Measurements from ENCODE around the genes RAB33A, CCDC160, CT45A6, CT45A2, MMGT1 and SLC9A6.

GRCh38 chrX:129795082-129795530 lies 15.4 kb downstream of the SASH3 start:
- PRO-cap: no peak

DNA sequence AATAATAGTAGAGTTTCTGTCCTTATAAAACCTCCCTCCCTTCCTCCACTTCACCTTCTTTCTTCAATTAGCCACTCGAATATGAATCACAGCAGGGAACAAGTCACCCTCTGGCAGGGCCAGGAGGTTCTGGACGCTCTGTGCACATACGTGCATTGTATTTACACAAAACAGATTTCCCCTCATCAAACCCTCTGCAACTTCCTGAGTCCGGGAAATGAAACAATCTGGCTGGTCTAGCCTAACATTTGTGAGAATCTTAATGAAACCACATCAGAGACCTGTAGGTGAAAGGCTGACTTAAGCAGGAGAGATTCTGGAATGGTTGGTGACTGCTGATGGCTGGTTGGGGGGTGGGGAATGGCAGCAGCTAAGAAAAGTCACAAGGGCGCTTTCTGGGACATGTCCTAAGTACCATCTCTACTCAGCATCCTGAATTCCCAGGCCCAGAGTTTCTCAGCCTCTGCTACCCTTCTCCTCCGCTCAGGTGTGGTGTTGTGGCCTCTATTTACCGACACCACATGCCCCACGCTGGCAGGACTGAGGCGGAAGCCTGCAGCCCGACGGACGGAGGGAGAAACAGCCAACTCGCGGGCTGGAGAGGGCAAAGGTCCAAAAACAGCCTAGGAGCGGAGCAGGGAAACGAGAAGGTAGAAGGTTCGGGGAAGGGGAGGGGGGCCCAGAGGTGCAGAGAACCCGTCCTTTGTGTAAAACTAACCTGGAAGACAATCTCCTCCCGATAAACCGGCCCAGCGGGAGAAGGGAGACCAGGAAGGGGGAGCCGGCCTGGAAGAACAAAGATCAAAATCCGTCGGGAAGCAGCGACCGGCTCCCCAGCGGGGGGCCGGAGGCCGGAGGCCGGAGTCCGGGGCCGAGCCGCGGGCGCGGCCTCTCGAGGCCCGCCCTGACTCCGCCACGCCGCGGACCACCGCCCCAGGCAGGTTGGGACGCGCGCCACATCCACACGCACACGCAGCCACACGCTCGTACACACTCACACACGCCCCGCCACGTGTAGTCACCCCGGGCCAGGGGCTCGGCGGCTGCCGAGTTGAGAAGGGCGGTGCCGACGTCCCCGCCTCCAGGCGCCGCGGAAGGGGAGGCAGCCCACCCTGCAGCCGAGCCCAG lies 781 bp downstream of the ZDHHC9 start:
- PRO-cap: bidirectional peak, plus-strand start at position 537 of the sequence, minus-strand start outside the sequence

GRCh38 chrX:130014909-130015759 lies 32.7 kb downstream of the BCORL1 start:
- PRO-cap: no peak

- PRO-cap: no peak
Measured at GRCh38 chrX:130171574-130172098, at the start of gene RAB33A. TSS of gene RAB33A (plus strand) at chrX:130171962.

DNA sequence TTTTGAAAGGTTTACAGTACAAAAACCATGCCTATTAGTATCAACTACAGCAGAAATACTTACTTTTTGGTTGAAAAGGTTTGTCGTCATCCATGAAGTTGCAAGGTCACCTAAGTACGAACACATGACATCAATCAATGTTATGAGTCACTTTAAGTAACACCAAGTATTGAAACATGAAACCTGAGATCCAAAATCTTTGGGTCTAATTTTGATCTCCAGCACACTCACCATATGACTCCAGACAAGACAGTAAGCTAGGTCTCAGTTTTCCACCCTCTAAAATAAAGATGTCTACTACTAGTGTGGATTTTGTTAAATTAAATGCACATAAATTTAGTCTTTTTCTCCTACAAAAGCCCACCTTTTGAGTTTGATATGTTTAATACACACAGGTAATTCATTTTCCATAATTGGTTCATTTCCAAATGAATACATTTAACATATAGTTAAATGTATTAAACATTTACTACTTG lies 8.3 kb downstream of the ZNF280C start:
- PRO-cap: no peak

DNA sequence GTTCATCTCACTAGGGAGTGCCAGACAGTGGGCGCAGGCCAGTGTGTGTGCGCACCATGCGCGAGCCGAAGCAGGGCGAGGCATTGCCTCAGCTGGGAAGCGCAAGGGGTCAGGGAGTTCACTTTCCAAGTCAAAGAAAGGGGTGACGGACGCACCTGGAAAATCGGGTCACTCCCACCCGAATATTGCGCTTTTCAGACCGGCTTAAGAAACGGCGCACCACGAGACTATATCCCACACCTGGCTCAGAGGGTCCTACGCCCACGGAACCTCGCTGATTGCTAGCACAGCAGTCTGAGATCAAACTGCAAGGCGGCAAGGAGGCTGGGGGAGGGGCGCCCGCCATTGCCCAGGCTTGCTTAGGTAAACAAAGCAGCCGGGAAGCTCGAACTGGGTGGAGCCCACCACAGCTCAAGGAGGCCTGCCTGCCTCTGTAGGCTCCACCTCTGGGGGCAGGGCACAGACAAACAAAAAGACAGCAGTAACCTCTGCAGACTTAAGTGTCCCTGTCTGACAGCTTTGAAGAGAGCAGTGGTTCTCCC lies 115.8 kb downstream of the RBMX2 start:
- PRO-cap: no peak

GRCh38 chrX:130669629-130669935 lies 233.4 kb downstream of the ENOX2 start:
- PRO-cap: no peak

DNA sequence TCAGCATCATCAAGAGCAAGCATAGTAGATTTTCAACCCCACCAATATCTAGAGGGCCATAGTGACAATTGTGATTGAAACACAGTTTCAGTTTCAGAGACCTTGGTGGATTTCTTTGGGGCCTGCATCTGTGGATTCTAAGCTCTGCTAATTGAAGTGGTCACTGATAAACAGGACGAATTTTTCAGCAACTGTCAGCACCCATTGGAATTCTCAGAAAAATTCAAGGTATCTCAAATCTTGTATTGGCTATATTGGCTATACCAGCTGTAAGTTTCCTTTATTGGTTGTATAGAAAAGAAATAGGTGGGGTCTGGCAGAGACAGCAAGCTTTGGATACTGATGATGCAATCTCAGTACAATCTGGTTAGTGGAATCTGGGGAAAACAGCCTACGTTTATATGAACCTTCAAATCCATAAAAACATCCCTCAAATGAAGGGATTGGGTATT lies 76.3 kb upstream of the MBNL3 start:
- PRO-cap: no peak

- PRO-cap: no peak
Measured at GRCh38 chrX:133495616-133496047, 80.3 kb upstream of the GPC4 start.

GRCh38 chrX:133496048-133496336 lies 80.7 kb upstream of the GPC4 start:
- PRO-cap: no peak

DNA sequence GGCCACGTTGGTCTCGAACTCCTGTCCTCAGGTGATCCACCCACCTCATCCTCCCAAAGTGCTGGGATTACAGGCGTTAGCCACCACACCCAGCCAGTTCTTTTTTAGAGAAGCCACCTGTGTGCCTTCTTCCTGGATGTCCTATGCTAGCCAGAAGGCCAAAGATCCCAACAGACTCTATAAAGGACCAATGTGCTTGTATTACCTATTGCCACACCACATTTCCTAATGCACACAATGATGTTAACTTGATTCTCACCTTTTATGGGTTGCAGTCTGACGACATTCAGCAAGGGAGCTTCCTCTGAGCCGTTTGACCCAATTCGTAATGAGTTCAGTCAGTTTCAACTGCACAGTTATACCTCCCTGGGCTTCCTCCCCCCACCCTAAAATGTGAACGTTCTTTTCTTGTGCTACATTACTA lies 14.7 kb upstream of the GPC3 start:
- PRO-cap: no peak

DNA sequence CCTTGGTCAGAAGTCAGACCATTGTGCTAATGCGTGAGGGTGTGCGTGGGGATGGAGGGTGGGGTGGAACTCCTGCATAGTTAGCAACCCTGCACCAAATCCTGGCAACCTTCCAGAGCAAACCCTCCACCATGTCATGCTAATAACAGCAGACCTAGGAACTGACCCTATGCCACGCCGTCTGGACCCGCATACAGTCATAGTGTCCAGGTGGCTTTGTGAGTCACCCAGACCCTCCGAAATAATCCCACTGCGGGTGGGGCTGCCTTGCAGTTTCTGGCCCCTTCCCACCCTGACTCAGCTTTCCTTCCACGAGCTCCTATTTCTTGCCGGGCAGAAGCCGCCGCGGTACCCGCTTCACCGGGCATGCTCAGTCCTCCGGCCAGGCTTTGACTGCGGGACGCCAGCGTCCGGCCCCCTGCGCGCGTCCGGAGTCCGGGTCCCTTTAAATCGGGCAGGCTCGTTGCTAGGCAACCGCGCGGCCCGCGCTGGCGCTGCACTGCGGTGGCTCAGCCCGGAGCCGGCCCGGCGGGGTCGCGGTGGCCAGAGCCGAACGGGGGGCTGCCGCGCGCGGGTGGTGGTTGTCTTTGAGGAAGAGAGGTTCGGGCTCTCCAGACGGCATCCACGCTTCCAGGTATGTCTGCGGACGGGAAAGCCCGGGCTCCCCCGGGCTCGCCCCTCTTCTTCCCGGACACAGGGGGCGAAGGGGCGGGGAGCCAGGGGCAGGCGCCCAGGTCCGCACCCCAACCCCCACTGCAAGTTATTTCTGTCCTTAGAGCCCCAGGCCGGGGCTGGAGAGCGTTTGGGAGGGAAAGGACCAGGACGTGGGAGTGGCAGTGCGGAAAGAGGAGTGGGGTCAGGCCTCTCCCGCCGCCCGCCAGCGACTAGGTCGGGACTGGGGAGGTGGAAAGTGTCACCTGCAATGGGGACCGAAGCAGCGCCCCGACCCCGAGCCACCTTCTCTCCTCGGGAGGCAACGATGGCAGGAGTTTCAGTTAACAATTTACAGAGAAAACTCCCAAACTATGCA lies at the start of gene CCDC160:
Gene CCDC160 (plus strand): TSS at position 473 of the 1,030 bp plus-strand sequence.
- PRO-cap: no peak

- PRO-cap: no peak
Measured at GRCh38 chrX:134448119-134448417, 11.9 kb upstream of the HPRT1 start.

DNA sequence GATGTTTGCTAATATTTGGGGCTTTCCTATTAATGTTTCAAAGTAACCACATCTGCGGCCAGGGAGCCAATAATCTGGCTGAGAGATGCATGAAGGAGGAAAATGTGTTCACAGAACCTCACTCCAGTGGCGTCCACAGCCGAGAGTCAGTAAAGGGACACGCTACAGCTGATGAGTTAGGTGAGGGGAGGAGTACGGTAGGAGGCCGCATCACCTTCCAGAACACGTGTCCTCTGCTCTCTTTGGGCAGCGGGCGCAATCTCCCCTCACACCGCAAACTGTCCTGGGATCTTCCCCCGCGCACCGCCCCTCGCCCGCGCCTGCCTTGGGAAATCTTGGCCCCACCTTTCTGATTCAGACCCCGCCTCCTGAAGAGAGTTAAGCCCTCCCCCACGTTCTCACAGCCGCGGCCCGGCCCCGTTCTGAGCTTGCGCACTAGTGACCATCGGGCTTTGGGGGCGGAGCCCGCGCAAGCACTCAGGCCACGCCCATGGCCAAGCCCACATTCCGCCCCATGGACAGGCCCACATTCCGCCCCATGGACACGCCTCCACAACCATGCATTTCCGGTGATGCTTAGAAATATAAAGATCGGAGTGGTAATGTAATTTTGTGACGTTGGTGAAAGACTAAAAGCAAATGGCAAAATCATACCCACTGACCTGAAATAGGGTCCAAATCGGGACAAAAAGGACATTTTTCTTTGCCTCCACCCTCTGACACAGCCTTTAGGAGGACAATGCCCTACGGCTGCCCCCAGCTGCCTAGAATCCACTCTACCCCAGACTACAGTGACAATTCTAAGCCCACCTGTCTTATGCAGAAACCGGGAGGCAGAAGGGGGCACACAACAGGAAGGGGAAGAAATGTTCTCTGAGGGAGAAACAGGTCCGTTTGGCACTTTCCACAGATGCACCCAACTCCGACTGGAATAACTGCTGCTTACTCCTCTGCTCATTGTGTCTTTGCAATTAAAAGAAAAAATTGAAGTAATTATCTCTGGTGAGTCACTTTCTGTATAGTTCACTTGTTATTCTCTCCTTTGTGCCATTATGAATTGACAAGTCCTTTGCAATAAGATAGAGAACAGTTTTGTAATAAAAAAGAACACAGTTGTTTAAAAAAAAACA lies 13.4 kb downstream of the SMIM10 start:
- PRO-cap: unidirectional peak, minus-strand start at position 322 of the sequence

- PRO-cap: no peak
Measured at GRCh38 chrX:135346840-135347547, 2.4 kb downstream of the ZNF449 start.

DNA sequence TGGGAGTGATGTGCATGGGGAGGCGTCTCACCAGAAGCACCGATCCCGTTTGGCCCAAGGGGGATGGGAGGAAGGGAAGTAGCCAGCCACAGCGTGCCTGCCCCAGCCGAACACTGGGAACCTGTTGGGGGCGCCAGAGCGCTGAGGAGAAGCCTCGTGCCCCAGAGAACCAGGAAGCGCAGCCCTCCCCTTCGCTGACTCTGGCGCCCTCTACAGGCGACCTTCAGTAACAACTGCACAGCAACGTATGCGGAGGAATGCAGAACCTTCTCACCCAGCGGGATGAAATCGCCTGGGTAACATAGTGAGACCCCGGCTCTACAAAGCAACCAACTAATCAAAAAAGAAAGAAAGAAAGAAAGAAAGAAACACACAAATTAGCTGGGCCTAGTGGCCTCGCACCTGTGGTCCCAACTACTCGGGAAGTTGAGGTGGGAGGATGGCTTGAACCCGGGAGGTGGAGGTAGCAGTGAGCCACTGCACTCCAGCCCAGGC lies at the start of gene CT45A6:
Gene CT45A6 (minus strand): TSS at position 153 of the 495 bp plus-strand sequence.
- PRO-cap: no peak

GRCh38 chrX:135819866-135820228 lies at the start of gene CT45A2:
TSS of gene CT45A2 (minus strand) at chrX:135820012.
- PRO-cap: no peak

DNA sequence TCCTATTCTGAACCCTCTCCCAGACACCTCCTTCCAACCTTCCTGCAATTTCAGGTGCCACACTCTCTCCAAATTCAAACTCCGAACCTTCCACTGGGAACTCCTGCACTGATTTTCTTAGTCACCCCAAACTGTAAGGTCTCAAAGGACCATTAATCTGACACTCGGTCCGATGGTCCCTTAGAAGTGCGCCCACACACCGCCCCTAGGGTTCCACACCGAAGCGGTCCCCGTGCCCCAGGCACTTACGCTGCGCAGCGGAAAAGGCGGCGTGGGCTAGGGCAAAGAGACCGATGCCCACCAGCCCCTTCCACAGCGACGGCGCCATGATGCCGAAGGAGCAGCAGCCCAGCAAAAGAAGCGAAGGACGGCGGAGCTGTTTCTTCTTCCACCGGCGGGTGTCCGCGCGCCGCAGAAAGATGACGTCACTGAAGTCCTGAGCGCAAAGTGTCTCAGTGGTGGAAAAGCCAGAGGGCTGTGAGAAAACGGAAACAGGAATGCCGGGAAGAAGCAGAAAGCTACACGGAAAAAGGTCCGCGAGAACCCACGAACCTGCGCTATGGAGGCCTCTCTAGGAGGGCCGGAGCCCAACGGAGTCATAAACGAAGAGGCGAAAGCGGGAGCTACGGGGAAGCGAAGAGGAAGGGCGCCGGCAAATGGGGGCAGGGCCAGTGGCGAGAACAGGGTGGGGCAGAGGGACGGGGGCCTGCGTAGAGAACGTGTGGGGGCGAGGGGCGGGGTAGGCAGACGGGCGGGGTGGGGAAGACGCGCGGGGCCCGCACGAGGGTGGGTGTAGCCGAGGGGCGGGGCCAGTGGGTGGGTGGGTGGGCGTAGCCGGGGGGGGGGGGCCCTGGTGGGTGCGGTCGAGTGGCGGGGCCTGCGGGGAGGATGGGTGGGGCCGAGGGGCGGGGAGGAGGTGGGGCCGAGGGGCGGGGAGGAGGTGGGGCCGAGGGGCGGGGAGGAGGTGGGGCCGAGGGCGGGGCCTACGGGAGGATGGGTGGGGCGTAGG lies at the start of gene MMGT1:
Gene MMGT1 (minus strand): TSS at position 641 of the 1,009 bp plus-strand sequence.
- PRO-cap: bidirectional peak, plus-strand start at position 480 of the sequence, minus-strand start at position 408 of the sequence; unidirectional peak, minus-strand start at position 600 of the sequence; unidirectional peak, minus-strand start at position 682 of the sequence

DNA sequence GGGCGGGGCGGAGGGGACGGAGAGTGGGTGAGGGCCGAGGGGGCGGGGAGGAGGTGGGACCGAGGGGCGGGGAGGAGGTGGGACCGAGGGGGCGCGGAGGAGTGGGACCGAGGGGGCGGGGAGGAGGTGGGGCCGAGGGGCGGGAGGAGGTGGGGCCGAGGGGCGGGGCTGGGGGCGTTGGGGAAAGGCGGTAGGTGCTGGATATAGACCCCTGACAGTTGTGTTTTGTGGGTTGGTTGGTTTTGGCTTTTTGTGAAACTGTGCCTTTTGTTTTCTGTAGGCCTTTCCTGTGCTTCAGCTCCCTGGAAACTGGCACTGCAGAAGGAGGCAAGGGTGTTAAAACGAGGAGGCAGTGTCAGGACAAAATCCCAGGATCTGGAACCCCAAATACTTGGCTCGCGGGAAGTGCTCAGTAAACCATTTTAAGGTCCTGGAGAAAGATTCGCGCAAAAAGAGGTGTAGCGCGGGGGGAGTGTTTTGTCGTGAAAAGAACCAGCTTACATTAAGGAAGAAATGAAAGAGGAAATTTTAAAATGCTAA lies 639 bp upstream of the MMGT1 start:
- PRO-cap: no peak

- PRO-cap: bidirectional peak, plus-strand start at chrX:135985480, minus-strand start at chrX:135985331
Measured at GRCh38 chrX:135985042-135986075, at the start of gene SLC9A6. TSS of gene SLC9A6 (plus strand) at chrX:135985435.